Left cardiac atrium (tissue), 1 donor: ENCODE results near the gene UBE2F.

- PRO-cap, result no peak
Measured at GRCh38 chr2:237885520-237885846, 26.1 kb downstream of the RAMP1 start.

DNA sequence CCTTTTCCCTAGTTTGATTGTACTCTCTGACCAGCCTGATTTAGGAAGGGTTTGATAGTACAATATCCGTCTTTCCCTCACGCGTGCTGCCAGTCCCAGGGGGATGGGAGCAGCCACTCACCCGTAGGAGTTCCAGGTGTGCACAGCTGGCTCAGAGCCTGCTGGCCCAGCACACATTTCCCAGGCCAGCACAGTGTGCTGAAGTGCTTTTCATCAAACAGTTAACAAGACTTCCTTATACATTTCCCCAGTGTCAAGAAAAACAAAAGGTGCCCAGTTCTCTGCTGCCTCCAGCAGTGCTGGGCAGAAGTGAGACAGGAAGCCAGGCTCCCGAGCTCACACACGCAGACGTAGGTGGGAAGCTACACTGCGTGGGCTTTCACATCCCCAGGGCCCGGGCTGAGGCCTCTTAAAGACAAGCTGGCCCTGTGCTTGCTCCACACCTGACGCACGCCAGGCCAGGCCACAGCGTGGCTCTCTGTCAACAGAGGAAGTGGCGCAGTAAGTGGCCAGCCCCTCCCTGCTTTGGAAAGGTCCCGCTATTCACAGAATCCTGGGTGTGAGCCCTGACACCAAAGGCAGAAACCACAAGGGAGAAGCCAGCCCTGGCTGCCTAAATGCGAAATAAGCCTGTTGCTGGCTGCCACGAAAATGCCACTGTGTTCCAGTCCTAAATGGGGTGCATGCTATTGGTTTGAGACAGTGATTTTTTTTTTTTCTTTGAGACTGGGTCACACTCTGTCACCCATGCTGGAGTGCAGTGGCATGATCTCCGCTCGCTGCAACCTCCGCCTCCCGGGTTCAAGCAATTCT is 39.1 kb downstream of the RAMP1 start:
- PRO-cap, result no peak

DNA sequence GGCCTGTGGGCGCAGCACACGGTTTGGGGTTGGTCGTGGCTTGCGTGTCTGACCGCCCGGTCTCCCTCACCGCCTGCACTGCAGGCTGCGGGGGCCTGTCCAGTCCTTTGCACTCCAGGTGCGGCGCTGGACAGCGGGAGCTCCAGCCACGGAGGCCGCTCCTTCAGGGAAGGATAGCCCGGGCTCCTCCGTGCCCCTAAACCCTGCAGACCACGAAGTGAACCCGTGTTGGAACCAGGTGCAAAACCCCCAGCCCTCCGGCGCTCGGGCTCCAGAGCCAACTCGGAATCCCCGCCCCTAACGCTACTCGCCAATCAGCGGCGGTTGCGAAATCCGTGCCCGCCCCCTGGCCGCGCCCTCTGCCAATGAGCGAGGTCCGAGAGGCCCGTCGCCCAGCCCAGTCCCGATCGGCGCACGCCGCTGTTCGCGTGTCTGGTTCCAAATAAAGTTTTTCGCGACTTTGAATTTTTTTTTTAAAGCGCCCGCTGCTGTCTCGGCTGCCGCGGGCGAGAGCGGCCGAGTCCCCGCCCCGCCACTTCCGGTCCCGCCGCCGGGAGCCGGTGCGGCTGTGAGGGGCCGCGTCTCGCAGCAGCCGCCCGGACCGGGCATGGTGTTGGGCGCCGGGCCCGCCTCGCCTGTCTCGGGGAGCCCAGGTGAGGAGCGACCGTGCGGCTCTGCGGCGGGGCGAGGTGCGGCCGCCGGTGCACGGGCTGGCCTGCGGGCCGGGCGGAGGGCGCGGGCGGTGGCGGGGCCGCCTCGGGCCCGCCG is at the start of gene UBE2F:
Gene UBE2F (plus strand): TSS at position 535 of the 768 bp plus-strand sequence.
- PRO-cap, result bidirectional peak, plus-strand start at position 535 of the sequence, minus-strand start at position 282 of the sequence

DNA sequence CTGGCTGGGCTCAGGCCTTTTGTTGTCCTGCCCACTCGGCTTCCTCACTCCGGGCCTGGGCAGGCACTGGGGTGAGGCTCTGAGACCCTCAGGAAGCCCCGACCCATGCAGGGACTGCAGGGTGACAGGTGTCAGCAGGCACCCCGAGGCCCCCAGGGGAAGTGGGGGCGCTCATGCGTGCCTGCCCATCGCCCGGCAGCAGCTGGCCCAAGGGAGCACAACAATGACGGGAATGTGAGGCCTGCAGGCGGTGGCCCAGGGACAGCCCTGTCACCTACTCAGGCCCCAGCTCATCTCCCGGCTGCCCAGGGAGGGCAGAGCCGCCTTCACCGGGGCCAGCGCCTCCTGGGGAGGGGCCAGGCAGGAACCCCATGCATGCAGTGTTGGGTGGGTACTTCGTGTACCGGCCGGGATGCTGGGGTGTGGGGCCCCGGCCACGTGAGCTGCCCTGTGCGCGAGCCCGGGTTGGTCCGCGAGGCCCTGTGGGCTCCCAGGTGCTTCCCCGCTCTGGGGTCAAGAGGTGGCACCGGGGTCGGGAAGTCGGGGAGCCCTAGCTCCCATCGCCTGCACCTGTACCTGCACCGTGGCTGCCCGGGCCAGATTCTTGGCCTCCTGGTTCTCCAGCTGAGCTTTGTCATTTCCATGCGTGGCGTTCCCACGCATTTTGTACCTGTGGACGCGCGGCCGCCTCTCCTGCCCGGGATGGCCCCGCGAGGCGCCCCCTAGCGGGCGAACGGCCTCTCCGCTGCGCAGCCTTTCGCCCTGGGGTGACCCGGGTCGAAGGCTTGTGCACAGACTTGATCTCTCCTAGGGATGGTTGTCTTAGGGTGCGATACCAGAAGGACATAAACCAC is 793 bp downstream of the KLHL30 start:
- PRO-cap, result unidirectional peak, minus-strand start at position 204 of the sequence; unidirectional peak, minus-strand start at position 299 of the sequence

- PRO-cap, result no peak
Measured at GRCh38 chr2:238245956-238246577, 6.2 kb upstream of the HES6 start.

GRCh38 chr2:238249053-238249460 is 9.2 kb upstream of the HES6 start:
- PRO-cap, result no peak

DNA sequence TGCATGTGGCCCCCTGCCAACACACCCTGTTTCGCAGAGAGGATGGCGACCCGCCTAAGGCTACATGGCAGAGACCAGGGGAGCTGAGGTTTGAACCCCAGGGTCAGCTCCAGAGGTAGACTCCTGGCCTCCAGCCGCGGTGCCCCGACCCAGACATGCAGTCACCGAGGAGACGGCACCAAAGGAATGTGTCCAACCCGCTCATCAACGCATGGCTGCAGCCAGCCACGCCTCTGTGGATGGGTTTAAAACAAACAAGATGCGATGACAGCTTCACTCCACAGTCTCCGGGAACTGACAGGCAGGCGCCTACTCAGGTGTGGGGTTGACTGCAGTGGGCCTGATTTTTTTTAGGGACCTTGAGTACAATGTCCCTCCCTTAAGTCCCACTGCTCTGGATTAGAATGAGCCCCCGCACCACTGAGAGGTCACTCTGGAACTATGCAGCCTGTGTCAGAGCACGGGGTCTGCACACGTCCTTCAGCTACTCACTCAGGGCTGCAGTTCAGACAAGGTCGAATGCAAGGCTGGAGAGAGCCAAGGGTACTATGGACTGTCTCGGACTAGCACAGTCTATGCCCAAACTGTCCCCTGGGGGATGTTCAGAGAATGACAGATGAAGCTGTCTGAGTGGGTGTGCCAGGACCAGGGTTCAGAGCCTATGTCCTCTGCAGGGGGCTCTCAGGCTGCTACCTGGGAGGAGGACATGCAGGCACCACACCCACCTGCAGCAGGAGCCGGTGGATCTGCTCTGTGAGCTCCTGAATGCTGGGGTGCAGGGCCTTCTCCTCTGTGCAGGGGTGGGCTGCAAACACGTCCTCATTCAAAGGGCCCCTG is 21.4 kb upstream of the HES6 start:
- PRO-cap, result no peak

DNA sequence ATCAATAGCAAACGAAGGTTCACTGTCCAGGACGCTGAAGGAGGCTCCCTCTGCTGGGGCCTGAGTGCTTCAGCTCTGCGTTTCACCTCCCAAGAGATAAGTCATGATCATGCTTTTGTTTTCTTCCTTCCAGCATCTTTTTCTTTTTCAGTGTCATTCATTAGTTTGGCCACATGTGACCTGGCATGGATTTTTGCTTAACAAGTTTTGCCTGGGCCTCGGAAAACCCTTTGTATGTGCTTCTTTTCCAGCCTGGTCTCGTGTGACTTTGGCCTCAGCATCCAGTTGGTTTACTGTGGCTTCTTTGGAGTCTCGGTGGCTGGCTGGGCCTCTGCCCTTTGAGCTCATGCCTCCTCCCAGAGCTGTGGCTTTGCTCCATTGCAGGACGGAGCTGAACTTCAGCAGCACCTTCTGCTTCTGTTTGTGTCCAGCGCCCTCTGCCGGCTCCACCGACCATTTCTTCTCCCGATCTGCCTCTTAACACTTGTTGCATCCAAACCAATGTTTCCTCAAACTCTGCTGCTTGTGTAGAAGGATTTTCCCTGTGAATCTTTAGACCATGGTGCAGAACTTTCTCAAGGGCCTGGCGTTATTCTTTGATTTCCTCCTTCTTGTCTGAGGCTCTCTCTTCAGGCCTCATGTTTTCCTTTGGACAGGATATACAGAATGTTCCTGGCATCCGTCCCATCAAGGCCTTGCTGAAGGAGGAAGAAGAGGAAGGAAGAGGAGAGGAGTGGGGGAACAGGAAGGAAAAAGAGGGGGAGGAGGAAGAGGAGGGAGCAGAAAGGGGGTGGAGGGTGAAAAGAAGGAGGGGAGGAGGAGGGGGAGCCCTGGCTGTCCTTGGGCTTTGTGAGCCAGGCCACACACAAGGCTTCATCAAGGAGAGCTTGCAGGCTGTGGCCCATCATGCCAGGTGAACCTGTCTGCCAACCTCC is 23.7 kb upstream of the HES6 start:
- PRO-cap, result no peak

- PRO-cap, result no peak
Measured at GRCh38 chr2:238290994-238291193, 2.5 kb upstream of the PER2 start.

DNA sequence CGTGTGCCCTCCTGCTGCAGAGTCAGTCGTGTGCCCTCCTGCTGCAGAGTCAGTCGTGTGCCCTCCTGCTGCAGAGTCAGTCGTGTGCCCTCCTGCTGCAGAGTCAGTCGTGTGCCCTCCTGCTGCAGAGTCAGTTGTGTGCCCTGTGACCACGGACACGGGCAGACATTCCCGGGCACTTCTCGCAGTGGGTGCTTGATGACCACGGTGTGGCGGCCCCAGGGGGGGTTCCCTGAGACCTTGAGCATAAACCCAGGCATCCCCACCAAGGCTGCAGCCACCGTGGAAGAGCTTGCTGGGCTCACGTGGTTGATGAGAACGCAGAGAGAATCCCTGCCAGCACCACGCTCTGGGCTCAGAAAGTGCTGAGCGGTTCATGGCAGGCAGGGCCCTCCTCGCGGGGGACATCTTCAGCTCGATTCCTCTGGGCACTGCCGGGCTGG is 8.2 kb upstream of the PER2 start:
- PRO-cap, result no peak

GRCh38 chr2:238347145-238347545 is 26.8 kb downstream of the TRAF3IP1 start:
- PRO-cap, result no peak

DNA sequence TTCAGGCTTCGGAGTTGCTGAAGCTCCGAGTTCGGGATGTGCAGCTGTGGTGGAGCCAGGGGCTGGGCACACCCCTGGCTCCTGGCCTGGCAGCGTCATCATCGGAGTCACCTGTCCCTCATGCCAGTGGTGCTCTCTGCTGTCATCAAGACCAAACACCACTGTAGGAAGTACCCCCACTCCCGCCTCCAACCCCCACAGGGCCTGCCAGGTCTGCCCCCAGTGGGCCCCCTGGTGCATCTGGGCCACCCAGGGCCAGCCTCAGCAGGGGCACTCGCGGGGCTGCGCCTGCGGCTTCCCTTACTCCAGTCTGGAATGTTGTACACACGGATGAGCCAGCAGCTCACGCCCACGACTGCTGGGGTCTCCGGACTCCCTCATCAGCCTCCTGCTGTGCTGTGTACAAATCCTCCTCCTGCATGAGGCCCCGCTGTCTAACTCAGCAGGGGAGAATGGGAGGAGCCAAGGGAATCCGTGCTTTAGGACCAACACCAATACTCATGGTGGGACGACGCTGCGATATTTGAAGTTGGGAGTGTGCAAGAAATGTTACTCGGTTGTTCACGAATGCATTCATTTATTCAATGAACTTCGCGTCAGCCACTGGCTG is 783 bp upstream of the ASB1 start:
- PRO-cap, result no peak

DNA sequence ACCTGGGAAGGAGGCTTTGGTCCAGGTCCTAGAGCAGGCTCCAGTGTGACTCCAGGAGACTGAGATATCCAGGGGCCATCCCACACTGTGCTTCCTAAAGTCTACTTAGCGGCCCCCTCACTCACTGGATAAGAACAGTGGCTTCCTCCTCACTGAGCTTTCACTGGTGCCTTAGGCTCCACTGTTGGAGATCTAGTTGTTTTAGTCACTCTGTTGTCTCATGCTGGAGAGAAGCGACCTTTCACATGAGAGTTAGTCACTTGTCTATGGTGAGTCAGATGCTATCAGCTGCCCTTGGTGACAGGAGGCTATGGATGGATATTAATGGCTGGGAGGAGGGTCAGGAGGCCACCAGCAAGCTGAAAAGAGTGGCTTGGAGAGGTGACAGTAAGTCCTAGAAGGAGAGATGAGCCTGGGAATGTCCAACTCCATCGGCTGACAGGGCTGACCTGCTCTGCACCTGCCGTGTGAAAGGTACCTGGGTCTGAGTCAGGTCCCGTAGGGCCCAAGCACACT is 203.8 kb upstream of the TWIST2 start:
- PRO-cap, result no peak

GRCh38 chr2:238851170-238851727 is 3.4 kb downstream of the TWIST2 start:
- PRO-cap, result no peak

DNA sequence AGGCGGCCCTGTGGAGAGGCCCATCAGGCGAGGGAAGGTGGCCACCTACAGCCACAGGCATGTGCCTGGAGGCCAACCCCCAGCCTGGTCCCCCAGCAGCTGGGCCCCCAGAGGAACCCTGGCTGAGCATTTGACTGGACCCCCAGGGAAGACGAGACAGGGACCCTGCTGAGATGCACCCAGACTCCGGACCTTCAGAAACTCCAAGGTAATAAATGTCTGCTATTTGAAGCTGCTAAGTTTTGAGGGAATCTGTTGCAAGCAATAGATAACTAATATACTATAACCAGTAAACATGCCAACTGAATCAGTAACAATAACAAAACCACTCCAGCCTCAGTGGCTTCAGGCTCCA is 199.1 kb downstream of the TWIST2 start:
- PRO-cap, result no peak

DNA sequence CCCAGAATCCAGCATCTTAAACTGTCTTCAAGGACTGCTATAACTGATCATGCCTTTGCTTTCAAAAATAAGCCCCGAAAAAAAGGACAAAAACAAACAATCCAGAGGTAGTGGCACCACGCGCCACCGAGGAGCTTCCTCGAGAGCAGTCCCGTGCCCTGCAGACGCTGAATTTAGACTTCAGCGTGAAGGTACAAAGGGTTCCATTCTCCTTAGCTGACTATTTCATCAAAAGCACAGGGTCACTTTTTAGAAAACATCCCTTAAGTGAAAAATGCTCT is 189.1 kb downstream of the HDAC4 start:
- PRO-cap, result no peak

DNA sequence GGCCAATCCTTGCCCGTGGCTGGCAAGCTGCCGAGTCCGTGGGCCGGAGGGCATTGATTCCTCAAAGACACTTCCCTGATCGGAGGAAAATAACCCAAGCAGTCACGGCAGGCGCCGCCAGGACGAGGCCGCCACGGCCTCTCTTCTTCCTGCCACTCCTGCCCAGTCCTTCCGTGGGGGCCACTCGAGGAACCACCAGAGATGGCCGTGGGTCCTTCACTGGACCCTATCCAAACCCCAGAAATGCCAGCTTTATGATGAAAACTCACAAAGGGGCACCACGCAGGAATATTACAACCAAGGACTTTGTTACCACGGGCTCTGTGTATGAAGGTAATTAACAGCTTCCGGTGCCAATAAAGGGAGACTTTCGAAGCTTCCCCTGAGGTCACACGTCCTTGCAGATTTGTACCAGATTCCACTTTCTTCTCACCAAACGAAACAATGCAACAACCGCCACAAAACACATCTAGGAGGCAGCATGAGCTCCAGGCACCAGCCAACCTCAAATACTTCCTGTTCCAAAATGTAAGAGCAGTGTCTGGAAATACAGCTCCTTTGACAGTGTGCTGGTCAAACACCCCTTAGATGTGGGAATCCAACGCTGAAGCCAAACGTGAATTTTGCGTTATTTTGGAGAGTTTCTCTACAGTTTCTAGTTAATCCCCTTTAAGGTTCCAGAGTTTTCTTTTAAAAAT is 170.2 kb downstream of the HDAC4 start:
- PRO-cap, result no peak

GRCh38 chr2:239264375-239265016 is 136.3 kb downstream of the HDAC4 start:
- PRO-cap, result no peak

DNA sequence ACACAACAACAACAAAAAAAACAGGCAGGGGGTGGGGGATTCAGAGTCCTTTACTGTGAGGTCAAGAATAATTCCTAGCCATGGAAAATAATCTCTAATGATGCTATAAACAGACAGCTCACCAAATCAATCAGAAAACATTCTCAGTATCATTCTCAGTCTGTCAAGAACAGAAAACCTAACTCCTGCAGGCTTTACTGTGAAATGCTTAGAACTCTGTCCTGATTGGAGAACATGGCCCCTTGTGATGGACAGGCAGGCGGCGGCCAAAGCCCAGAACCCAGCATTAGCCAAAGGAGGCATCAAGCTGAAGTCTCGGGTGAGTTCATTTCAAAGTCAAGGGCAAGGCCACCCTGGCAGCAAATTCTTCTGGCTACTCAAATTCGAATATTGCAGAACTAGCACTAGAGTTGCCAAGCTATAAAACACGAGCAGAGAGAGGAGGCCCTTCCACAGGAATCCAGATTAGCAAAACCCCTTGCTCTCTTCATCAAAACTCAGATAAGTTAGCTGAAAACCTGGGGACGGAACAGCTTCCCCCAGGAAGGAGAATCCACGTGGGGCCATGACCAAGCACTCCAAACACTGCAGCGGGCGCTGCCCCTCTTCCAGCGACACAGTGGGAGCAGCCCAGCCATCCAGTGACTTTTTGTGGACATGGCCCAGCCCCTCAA is 98.7 kb downstream of the HDAC4 start:
- PRO-cap, result no peak

DNA sequence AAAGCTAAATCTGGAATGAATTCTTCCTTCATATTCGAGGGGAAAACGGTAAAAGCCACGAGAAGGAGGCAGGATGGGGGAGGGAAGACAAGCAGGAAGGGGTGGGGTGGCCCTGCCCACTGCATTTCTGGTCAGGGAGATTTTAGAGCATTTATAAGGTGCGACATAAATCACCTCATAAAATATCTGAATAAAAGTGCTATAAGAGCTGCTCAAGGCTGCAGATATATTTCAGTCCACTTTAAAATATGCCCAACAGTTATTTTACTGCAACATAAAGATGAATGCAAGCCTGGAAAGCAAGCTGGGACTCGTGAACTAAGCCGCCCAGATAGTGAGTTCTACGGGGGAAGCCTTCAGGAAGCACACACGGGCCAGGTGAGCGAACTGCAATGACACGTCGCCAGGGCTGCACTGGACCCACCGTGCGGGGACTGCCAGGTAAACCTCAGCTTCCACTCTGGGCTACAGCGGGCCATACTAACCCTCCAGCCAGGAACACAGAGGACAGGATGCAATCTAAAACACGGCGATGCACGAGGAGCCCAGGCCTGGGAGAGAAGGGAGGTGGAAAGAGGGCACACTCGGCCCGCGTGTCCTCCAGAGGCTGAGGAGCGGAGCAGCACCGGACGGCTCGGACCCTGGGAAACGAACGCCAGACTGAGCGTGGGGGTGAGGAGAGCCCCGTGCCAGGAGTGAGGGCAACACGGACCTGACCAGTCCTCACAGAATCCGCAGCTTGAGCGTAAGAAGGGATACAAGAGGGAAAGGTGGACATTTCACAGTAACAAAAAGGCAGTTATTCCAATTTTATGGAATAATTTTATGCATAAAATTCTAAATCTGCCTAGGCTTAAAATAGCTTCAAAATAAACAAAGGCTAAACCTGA is 69.3 kb downstream of the HDAC4 start:
- PRO-cap, result no peak